ENCODE data around the genes TBX15 and HMGCS2.

- PRO-cap: no peak
Observed at GRCh38 chr1:116393162-116393685, 20.2 kb downstream of the ATP1A1 start.

- PRO-cap: no peak
Observed at GRCh38 chr1:116394961-116395477, 22.0 kb downstream of the ATP1A1 start.

GRCh38 chr1:116396151-116397162 is 23.4 kb downstream of the ATP1A1 start:
- PRO-cap: no peak

GRCh38 chr1:116493078-116494089 is 77.4 kb downstream of the CD58 start:
- PRO-cap: no peak

- PRO-cap: no peak
Observed at GRCh38 chr1:116514856-116516088, 55.6 kb downstream of the CD58 start.

DNA sequence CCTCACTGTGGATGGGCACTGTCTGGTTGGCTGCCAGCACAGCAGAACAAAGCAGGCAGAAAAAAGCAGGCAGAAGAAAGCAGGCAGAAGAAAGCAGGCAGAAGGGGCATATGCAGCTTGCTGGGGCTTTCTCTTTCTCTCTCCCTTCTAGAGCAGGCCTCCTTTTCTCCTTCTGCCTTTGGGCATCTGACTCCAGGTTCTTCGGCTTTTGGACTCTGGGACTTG is 42.9 kb upstream of the CD2 start:
- PRO-cap: no peak

DNA sequence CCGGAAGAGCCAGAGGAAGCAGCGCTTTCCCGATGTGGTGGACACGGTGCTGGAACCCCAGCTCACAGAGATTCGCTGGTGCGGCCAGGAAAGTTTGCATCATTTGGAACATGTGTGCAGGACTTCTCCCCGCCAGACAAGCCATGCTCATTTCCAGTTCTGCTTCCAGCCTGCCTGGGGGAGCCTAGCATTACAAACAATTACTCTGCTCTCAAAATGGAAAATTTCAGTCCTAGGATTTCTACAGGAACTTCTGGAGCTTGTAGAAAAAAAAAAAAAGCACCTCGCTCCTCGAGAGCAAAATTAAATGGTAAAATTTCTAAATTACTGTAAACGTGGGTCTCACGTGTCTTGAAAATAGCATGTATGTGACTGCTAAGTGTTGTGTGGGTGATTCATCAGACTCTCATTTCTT is 62.0 kb upstream of the PTGFRN start:
- PRO-cap: no peak

DNA sequence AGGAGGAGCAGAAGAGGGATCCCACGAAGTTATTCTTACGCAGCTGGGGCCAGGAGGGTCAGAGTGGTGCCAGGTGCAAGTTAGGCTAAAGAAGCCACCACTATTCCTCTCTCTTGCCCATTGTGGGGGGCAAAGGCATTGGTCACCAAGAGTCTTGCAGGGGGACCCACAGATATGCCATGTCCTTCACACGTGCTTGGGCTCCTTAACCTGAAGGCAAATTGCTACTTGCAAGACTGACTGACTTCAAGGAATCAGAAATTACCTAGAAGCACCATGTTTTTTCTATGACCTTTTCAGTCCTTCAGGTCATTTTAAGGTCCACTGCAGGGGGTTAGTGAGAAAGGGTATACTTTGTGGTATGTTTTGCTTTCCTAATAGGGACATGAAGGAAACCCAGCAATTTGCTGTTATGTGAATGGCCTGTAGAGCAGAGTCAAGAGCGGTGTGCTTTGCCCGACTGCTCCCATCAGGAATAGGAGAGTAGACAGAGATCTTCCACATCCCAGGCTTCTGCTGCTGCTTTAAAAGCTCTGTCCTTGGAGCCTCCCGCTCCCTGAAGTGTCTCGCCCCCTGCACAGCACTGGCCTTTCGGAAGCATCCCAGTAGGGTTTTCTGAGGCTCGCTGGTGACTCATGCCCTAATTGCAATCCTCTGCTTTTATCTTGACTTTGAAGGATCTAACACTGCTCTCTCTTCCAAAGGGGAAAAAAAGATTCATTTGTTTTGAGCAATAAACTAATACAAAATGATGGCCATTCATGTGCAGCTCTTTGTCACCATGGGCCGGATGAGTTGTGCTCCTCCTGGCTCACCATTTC is 13.5 kb upstream of the CD101 start:
- PRO-cap: no peak

- PRO-cap: no peak
Observed at GRCh38 chr1:117121236-117121605, 328 bp downstream of the TRIM45 start.

GRCh38 chr1:117365540-117366586 is 1.4 kb upstream of the MAN1A2 start:
- PRO-cap: no peak

- PRO-cap: no peak
Observed at GRCh38 chr1:117623186-117624378, 17.7 kb downstream of the TENT5C start.

DNA sequence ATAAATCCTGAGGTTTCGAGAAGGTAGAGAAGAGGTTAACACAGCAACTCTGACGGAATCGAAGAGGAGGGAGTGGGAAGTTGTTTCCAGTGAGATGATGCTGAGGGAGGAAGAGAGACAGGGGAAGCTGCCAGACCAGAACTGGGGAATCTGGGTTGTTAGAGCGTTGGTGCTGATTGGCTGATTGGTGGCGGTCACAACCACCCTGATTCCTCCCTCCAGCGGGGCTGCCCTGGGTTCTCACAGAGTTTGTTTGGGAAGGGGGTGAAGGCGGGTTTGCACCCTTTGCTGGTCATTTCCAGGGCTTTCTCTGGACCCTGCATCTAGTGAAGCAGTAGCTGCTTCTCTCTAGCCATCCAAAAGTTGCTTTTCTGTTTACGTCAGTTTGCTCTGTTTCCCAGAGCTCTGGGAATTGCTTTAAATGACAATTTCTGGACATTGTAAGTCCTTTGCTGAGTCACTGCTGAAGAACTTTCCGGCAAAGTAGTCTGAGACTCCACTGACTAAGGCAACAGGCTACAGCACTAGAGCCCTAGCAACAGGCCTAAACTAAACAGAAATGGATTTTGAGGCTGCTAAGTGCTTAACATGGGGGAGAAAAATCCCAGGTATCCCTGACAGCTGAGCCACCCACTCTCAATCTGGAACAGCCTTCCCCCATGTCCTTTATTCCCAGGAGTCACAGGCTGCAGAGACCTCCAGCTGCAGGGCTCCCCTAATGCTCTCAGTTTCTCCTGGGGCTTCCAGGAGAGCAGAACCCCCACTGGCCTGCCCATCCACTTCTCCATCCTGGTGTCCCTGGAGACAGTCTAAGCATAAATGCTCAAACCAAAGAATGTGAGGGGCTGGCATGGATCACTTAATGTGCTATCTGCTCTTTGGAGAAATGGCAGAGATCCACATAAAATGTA is 90.2 kb downstream of the TENT5C start:
- PRO-cap: no peak

- PRO-cap: no peak
Observed at GRCh38 chr1:117821526-117822073, 107.8 kb downstream of the GDAP2 start.

DNA sequence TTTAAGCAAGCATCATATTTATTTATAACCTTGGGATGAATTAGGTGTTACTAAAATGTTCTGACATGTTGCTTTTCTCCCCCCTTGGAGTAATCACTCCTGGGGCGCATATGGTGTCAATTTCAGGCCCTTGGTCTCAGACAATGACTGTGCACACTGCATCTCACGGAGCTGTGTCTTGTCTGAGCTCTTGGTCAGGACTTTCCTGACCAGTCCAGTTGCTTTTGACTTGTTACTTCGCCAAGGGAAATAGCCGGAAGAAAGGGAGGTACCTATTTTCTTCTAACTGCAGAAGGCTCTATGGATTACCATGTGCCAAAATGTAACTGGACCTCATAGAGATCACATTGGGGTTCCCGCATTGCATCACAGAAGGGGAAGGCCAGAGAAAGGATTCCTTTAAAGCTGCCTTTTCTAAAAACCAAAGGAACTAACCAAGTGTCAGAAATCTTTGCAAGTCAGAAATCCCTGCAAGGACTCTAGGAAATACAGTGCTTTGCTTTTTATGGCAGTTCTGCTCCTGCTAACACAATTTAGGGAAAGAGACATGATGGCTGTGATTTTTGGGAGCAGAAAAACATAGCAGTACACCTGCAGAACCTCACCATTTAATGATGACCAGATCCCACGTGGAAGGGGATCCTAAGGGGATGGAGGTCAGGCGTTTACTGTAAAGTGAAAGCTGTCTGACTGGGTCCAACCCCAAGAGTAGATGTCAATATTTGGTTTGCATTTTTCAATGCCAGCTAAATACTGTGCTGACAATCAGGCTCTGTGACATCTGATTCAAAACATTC is 68.5 kb downstream of the SPAG17 start:
- PRO-cap: no peak

- PRO-cap: no peak
Observed at GRCh38 chr1:118963413-118964135, 24.6 kb downstream of the TBX15 start.

DNA sequence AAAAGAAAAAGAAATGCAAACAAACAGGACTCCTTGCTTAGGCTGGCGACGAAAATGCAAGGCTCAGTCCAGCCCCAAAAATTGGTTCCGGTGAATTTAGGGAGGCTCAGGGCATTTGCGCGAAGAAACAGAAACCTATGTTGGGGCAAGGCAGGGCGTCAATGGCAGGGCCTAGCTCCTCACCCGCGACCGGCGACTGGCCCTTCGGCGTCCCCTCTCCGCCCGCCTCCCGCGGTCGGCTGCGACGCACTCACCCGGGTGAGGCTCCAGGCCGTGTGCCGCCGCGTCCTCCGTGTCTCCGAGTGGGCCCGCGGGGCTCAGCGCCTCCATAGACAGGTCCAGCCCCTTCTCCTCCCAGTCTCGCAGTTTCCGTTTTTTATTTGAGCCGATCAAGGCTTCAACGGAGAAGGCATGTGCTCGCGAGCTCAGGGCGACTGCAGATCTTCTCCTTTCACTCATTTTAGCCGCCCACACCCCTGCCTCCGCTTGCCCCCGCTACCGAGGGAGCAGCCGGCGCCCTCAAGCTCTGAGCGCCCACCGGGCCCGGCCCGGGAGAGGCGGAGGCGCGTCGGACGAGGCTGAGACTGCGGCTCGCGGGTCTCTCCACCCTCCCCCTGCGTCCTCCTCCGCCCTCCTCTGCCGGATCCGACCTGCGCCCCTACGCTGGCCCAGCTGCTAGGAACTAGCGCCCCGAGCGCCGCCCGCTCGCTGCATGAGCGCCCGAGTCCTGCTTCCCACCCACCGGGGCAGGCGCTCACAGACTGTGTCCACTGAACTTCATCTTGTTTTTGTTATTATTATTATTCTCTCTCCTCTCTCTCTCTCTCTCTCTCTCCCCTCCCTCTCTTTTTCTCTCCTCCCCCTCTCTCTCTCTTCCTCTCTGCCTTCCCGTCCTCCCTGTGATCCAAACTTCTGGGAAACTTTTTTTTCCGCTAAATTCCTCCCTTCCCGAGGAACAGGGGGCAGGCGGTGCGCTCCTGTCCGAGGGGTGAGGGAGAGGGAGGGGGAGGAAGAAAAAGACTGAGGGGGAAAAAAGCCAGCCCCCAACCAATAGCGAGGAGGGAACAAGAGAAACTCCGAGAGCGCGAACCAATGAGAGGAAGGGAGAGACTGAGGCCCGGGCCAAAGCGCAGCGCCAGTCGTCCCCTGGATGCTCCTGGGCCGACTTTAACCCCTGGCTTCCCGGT is at the start of gene TBX15:
TBX15 (minus strand) TSS at position 1,007 of the 1,187 bp plus-strand sequence.
- PRO-cap: no peak

- PRO-cap: no peak
Observed at GRCh38 chr1:119008895-119009522, 20.9 kb upstream of the TBX15 start.

DNA sequence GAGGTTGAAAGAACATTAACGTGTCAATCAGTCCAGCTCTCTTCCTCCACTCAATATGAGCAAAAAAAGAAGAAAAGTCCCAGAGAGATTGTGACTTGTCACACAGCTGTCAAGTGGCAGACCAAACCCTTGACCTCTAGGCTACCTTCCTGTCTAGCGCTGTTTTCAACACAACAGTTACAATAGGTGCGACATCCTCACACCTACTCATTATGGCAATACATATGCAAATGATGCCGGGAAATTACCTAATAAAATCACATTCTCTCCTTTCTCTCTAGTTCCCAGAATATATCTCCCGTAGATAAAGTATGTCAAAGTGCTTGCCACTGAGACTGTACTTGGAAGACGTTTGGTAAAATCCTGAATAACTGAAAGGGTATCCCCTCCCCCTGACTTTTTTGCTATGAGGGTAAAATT is 988 bp downstream of the WARS2 start:
- PRO-cap: bidirectional peak, plus-strand start at position 173 of the sequence, minus-strand start at position 138 of the sequence

- PRO-cap: bidirectional peak, plus-strand start at chr1:119769020, minus-strand start at chr1:119768905
Observed at GRCh38 chr1:119768618-119769215, at the start of gene HMGCS2. TSS of gene HMGCS2 (minus strand) at chr1:119768905.

GRCh38 chr1:119829199-119829611 is 17.9 kb upstream of the REG4 start:
- PRO-cap: no peak